ENCODE measurements around the gene PRIM2.

- PRO-cap, 3 experiments, result no peak in any of the 3 experiments
Observed at GRCh38 chr6:56653670-56653967, 301.0 kb downstream of the DST start.

DNA sequence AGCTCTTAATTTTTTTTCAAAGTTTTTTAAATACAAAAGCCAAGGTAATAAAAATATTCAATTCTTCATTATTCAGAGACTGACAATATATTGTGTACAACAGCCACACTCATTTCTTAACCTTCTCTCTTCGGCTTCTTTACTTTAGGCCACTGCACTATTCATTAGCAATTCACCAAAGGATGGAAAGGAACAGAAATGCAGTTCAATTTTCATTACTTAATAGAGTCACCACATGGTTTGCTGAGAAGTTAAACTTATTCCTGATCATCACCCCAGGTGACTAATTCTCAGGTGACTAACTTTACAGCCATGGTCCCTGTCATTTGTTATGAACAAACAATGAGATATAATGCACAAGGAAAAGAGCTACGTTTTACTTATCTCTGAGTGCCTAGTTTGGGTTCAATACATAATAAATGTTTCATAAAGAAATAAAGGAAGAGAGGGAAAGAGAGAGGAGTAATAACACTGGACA lies 266.2 kb downstream of the DST start:
- PRO-cap, 3 experiments, result no peak in any of the 3 experiments

DNA sequence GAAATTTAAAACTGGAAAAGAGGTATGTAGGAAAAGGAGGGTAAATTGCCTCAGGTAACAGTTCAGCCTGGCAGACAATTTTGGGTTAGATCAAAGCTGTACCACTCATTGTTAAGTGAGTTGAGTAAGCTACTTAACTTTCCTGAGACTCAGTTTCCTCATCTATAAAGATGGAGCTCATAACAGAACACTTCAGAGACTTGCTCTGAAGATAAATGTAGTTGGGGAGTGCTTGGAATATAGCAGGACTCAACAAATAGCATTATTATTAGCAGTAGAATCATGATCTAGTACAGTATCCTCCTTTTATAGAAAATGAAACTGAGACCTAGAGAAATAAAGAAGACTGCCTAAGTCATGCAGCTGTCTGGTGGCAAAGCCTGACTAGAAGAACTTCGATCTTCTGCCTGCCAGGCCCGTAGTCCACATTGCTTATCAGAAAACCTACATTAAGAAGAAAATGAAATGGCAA lies 265.6 kb downstream of the DST start:
- PRO-cap, 3 experiments, result no peak in any of the 3 experiments

DNA sequence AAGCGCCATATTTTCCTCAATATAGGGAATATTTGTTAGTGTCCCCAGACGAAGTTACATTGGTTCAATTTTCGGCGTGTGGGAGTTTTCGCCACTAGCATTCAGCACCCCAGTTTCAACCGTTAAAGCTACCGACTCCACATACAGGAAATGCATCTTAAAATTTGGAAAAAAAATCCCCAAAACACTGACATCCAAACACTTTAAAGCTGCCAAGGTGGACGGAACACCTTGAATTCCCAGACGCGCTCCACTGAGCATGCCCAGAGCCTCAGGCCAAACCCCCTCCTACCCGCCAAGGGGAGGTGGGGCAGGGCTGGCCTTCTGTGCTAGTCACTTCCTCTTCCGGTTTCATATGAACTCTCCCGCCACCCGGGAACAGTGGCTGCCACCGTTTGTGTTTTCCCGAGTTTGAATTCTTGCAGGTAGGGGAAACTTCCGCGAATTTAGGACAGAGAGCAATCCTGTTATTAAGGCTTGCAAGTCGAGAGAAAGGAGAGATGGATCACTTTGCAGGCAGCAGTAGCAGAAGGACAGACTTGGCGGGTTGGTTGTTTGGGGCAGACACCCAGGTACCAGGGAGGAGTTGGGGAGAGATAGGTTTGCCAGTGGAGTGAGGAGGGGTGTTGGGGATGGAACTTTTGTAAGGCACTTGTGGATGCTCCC lies at the start of gene PRIM2:
PRIM2 (plus strand) TSS at position 354 of the 666 bp plus-strand sequence.
- PRO-cap, 3 experiments, result peak in 3 of 3 experiments; most common plus-strand start position 354 of the sequence (in 3); most common minus-strand start position 261 of the sequence (in 3)

DNA sequence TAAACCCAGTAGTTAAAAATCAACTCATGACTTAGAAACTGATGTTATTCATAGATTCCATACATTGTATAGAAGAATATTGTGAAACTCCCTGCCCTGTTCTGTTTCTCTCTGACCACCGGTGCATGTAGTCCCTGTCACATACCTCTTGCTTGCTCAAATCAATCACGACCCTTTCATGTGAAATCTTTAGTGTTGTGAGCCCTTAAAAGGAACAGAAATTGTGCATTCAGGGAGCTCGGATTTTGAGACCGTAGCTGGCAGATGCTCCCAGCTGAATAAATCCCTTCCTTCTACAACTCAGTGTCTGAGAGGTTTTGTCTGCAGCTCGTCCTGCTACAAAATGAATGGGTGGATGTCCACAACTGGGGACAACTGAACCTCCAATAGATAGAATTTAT lies 480.3 kb upstream of the KHDRBS2 start:
- PRO-cap, 3 experiments, result peak in 1 of 3 experiments; most common minus-strand start position 284 of the sequence (in 1)

GRCh38 chr6:63352520-63353355 lies 33.0 kb upstream of the LGSN start:
- PRO-cap, 3 experiments, result no peak in any of the 3 experiments

- PRO-cap, 3 experiments, result no peak in any of the 3 experiments
Observed at GRCh38 chr6:63441056-63442102, 121.6 kb upstream of the LGSN start.

- PRO-cap, 3 experiments, result no peak in any of the 3 experiments
Observed at GRCh38 chr6:63574329-63574824, 2.1 kb downstream of the PTP4A1 start.

DNA sequence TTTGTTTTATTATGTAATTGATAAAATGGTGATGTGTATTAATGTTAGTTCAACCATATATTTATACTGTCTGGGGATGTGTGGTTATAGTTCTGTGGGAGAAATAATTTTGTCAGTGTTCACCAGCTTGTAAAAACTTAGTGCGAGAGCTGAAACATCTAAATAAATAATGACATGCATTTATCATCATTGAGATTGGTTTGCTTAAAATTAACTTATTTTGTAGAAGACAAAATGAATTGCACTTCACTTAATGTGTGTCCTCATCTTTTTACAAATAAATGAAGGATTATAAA lies 8.9 kb downstream of the PTP4A1 start:
- PRO-cap, 3 experiments, result no peak in any of the 3 experiments

DNA sequence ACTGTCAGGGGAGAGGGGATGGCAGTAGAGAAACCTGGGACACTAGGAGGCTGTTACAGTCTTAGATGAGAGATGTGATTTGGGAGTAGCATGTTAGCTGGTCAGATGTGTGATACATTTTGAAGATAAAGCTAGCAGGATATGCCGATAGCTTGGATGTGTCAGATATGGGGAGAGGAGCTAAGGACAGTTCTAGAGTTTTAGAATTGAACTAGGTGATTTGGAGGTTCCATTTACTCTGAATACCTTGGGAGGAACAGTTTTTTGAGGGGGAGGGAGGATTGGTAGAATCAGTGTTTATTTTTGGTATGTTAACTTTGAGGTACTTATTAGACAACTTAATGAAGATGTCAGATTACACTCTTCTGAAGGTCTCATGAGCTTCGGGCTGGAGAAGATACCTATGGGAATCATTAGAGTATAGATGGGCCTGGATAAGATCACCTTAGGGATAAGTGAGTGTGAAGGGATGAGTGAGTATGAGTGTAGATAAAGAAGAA lies 41.2 kb downstream of the PHF3 start:
- PRO-cap, 3 experiments, result no peak in any of the 3 experiments

DNA sequence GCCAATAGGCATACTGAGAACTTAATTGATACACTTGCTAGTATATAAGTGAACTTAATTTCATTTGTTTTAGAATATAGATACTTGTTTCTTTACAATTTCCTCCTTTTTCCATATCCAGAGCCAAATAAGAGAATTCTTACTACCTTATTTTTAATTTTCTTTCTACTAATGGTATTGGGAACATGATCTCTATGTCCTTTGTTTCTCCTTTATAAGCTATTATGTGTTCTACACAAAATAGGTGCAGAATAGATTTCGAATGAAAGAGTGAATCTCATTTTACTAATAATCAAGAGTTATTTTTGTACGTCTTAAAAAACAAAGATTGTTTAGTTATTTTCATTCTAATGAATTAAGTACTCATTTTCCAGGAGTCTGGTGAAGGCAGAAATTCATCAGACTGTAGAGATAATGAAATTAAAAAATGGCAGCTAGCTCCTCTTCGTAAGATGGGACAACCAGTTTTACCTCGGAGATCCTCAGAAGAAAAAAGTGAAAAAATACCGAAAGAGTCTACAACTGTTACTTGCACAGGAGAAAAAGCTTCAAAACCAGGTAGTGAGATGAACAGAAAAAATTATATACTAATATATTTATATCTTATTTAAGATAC lies 58.7 kb downstream of the PHF3 start:
- PRO-cap, 3 experiments, result no peak in any of the 3 experiments

- PRO-cap, 3 experiments, result no peak in any of the 3 experiments
Observed at GRCh38 chr6:63698030-63698658, 62.5 kb downstream of the PHF3 start.

DNA sequence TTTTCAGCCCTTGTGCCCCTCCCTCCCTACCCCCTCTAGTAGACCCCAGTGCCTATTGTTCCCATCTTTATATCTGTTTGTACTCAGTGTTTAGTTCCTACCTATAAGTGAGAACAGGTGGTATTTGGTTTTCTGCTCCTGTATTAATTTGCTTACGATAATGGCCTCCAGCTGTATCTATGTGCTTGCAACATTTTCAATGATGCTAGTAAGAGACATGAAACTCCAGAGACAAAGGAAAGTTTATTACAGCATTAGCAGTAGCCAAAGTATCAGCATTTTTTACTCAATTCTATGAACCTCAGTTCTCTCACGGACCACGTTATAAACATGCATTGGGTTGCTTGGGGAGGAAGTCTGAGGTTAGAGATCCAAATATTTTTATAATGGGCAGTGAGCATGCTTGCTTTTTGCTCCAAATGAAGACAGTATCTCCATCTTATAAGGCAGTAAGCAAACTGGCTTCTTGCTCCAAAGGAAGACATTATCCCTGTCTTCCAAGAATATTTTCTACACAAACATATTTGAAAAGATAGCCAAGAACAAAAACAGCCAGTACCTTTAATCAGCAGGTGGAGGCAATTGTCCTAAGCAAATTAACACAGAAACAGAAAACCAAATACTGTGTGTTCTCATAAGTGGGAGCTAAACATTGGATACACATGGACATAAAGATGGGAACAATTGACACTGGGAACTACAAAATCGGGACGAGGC lies 98.0 kb downstream of the PHF3 start:
- PRO-cap, 3 experiments, result no peak in any of the 3 experiments

DNA sequence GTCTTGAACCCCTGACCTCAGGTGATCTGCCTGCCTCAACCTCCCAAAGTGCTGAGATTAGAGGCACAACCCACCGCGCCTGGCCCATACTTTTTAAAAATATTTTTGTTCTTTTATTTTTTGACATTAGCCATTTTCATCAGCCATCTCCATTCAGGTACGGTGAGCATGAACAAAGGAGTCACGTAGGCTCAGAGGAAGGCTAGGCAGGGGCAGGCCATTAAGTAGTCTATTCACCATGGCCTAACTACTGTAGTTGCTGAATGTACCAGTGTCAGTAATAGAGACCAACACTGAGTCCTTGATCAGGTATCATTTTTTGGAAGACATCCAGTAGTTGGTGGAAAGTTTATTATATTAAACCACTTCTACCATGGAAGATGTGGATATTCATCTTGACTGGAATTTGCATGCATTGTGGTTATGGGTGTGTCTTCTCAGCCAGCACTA lies 642.9 kb upstream of the EYS start:
- PRO-cap, 3 experiments, result no peak in any of the 3 experiments

DNA sequence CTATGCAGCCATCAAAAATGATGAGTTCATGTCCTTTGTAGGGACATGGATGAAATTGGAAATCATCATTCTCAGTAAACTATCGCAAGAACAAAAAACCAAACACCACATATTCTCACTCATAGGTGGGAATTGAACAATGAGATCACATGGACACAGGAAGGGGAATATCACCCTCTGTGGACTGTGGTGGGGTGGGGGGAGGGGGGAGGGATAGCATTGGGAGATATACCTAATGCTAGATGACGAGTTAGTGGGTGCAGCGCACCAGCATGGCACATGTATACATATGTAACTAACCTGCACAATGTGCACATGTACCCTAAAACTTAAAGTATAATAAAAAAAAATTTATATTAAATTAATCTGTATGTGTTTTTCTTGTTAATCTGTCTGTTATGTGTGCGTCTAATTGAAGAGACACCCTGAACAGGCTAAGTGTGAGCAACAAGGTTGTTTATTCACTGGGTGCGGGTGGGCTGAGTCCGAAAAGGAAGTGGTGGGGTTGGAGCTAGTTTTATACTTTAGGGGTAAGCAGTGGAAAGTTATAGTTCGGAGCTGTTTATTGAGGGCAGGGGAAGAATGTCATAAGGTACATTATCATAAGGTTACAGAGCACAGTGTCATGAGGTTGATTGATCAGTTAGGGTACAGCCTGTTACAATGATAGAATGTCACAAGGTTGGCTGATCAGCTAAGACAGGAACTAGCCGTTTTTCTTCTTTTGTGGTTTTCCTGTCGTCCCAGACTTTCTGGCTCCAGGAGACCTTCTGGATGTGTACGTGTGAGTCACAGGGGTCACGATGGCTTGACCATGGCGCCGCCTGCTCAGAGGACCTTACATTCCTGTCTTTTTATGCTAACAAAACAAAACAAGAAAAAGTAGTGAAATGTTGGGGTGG lies 754.2 kb upstream of the ADGRB3 start:
- PRO-cap, 3 experiments, result no peak in any of the 3 experiments

- PRO-cap, 3 experiments, result no peak in any of the 3 experiments
Observed at GRCh38 chr6:69138830-69139632, 503.9 kb downstream of the ADGRB3 start.

DNA sequence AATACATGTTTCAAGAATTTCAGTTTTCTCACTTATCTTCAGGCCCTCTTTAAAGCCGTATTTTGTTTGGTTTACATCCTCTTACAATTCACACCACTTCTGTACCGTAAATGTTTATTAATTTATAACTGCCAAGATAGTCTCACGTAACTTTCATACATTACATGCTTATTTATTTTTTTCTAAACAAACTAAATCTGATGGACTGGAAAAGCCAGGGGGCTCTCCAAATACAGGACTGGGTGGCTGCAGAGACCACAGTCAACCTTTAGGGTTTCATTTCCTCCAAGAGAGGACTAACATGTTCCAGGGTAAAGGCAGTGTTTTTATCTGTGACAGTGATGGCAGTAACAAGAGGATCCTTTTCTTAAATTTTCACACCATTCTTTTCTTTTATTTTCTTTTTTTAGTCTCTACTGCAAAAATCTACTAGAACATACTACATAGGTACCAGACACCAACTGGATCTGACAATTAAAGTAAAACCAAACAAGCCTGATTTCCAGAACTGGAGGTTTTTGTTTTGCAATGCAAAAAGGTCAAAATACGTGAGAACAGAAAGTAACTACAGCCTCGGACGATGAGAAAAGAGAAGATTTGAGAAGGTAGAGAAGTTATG lies 1.3 kb downstream of the LMBRD1 start:
- PRO-cap, 3 experiments, result no peak in any of the 3 experiments

DNA sequence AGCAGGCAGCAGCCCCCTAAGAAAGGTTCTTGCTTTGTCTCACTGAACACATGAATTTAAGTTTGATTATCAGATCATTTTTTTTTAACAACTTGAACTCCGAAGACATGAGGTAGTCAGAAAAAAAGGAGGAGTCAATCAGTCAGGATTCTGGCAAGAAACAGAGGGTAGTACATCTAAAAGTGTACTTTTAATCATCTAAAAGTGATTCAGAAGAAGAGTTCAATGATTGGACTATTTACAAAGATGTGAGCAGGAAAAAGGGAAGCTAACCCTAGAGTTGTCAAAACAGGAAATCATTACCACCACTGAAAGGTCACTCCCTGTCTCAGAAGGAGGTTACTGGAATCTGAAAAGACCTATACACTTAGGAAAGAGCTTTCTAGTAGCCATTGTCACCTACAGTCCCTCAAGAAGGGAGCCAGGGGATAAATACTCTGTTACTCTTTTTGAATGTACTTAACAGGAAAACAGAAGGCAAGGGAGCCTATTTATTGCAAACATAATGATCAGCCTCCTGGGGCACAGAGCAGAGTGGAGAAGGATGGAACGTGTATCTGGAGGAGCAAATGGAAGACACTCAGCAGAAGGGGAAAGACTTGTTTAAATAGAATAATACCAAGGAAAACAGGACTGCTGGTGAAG lies 16.7 kb upstream of the LMBRD1 start:
- PRO-cap, 3 experiments, result no peak in any of the 3 experiments

- PRO-cap, 3 experiments, result no peak in any of the 3 experiments
Observed at GRCh38 chr6:70396027-70396708, 17.1 kb upstream of the FAM135A start.

DNA sequence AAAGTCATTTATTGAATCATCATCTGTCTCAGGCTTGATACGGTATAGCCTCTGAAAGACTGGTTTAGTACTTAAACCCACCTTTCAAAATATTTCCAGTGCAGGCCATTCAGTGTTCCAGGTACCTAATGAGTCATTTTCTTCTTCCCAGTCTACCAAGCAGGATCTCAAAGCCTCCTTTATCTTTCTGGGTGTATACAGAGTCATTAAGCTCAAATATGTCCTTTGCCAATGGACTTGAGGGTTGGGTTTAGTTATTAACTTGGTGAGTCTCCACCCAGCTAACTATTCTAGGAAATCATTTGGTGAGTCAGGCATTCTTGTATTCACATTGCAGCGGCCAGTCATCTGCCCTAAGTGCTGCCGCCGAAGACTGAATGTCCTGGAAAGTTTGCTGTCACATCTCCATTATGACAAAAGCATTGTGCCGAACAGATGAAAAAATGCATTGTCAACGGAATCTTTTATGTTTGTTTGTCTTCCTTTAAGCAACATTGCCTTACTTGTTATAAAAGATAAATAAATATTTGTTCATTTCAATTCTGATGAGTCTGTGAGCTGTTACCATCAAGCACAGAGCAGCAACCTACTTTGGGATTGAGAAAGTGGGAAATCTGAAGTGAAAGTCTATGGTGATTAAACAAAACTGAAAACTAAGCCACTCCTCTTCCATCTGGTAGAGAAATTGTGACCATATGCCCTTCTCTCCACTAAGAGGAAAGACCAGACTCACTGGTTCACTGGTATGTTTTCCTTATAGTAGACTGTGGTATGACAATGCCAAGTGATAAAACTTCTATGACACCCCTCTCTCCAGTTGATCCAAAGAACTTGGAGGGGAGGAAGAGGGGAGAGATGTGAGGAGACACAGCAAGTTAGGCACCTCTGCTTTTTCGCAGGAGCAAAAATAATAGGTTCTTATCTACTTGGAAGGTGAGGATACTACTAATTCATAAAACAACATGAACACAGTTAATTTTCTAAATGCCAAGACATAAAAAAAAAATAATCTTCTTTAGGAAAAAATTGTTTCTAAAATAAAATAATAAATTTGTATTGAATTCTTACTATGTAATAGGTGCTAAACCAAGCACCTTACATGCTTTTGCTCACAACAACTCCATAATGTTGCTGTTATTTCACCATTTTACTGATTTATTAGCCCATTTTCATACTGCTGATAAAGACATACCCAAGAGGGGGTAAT lies 14.0 kb upstream of the FAM135A start:
- PRO-cap, 3 experiments, result no peak in any of the 3 experiments